RPMI7951 (cell line): ENCODE data around the gene EHD4.

DNA sequence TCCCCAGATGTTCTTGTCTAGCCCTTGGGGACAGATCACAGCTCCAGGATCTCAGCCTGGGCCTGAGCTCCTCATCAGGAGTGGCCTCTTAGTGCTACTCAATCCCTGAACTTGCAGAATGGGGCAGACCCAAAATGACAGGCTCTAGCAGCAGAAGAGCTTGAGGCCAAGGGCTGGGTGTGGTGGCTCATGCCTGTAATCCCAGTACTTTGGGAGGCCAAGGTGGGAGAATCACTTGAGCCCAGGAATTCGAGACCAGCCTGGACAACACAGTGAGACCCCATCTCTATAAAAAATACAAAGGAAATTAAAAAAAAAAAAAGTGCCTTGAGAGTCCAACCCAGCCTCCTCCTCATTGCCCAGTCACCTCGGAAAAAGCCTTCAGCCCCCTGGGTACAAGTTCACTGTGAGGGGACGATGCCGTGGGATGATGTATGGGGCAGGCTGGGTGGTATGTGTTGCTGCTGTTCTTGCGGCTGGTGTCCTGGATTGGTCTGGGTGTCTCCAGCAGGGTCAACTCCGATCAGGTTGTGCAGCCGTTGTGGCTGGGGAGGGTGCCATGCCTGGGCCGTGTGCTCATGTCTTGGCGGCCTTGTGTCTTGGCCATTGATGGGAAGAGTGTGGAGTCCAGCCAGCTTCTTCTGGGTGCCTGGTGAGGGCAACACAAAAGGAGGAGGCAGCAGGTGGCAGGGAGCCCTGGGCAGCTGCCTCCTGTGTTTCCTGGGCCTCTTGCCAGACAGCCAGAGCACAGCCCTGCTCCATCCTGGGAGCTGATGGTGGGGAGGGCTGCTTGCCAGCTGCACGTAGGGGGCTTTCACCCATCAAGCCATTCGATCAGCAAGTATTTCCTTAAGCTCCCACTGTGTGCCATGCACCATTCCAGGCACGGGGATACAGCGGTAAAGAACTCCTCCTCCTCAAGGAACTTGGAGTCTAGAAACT is 4.1 kb downstream of the CHAC1 start:
- RAMPAGE, long total RNA: no peak

DNA sequence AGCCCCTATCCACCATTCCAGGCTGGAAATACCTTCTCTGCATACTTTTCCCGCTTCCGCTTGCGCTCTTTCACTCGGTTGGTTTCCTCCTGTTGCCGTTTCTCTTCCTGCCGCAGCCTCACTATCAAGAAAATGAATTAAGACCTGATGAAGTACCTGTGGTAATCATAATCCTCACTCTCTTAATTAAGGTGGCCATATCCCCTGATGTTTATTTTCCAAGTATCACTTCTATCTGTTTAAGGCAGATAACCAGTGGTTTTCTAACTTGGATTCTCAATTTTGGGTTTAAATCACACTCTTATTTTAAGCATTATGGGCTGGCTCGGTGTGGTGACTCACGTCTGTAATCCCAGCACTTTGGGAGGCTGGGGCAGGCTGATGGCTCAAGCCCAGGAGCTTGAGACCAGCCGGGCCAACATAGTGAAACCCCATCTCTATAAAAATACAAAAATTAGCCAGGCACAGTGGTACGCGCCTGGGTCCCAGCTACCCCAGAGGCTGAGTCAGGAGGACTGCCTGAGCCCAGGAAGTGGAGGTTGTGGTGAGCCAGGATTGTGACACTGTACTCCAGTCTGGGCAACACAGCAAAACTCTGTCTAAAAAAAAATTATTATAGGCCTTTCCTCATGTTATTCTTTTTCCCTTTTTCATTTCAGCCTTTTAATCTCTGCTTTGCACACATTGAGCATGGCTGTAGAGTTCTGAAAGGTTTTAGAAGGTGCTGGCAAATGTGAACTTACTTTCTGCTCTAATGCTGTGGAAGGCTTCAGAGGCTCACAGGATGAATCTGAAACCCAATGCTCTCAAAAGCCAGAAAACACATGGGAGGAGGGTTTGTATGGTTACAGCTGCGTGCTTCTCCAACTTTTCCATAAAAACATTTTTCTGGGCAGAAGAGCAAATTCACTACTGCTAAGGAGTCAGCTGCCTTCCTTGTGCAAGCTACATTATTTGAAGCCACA is 32.3 kb downstream of the CHAC1 start:
- RAMPAGE, long total RNA: no peak

DNA sequence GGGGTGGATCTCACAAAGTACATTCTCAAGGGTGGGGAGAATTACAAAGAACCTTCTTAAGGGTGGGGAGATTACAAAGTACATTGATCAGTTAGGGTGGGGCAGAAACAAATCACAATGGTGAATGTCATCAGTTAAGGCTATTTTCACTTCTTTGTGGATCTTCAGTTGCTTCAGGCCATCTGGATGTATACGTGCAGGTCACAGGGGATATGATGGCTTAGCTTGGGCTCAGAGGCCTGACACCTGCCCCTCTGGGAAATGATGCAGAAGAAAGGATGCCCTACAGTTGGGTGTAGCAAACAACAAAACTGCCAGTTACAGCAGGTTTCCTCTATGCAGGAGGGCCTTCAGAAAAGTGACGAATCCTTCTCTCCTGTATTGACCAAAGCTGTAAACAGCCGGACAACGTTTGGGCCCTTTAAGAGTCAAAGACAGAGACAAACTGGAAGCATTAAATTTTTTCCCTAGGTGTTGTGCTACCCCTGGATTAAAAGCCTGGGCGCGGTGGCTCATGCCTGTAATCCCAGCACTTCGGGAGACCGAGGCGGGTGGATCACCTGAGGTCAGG is 49.4 kb downstream of the OIP5 start:
- RAMPAGE, long total RNA: no peak

DNA sequence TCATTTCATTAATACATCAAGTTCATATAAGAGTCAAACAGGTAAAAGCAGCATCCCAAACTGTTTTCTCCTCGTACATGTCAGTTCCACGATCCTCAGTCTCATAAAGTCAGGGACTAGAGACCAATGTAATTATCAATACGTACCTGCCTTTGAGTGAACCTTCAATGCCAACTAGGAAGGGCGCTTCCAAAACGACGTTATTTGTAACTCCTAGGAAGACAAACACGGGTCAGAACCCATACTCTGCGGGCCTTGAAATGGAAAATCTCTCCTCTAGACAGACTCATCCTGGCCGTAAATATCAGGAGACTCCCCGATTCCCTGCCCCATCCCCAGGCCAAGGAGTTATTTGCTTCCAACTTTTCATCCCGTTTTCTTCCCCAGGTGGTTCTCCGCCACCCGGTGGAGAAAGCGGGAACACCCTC is 608 bp downstream of the OIP5 start:
- RAMPAGE, long total RNA: no peak

- RAMPAGE, long total RNA: no peak
Measured at GRCh38 chr15:41396469-41397076, 5.7 kb downstream of the NDUFAF1 start.

GRCh38 chr15:41417888-41418360 is 1.0 kb downstream of the RTF1 start:
- RAMPAGE, long total RNA: no peak

GRCh38 chr15:41493946-41495290 is 744 bp downstream of the ITPKA start:
- RAMPAGE, long total RNA: no peak

GRCh38 chr15:41511166-41512437 is 2.0 kb downstream of the LTK start:
- RAMPAGE, long total RNA: no peak

- RAMPAGE, long total RNA: no peak
Measured at GRCh38 chr15:41536548-41537285, 7.3 kb downstream of the RPAP1 start.

DNA sequence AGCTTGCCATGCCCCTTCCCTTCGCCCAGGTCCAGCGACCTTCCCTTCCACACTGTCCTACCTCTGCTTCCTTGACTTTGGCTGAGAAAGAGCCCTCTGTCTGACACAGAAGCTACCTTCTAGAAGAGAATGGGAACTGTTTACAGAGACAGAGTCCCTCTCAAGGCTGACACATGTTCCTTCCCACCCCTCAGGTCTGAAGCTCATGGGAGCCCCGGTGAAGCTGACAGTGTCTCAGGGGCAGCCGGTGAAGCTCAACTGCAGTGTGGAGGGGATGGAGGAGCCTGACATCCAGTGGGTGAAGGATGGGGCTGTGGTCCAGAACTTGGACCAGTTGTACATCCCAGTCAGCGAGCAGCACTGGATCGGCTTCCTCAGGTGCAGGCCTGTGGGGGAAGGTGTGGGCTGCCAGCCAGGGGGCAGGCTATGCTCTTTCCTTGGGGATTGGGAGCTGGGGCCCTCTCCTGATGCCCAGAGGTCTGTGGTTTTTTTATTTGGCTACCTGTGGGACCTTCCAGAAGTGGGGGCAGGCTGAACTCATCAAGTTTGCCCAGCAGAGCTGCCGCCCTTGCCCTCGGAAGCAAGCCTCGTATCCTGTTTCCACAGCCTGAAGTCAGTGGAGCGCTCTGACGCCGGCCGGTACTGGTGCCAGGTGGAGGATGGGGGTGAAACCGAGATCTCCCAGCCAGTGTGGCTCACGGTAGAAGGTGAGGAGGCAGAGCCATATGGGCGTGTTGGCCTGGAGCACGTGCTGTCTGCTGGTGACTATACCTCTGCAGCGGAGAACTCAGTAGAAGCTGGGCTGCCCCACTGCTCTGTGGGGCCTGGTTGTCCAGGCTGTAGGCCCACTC is 2.1 kb downstream of the TYRO3 start:
- RAMPAGE, long total RNA: no peak

GRCh38 chr15:41727185-41727625 is 47.1 kb upstream of the MAPKBP1 start:
- RAMPAGE, long total RNA: no peak

- RAMPAGE, long total RNA: no peak
Measured at GRCh38 chr15:41831001-41831669, 3.2 kb downstream of the JMJD7 start.

- RAMPAGE, long total RNA: no peak
Measured at GRCh38 chr15:41877925-41878433, 15.9 kb downstream of the SPTBN5 start.

- RAMPAGE, long total RNA: no peak
Measured at GRCh38 chr15:41915232-41915567, 21.3 kb upstream of the SPTBN5 start.

GRCh38 chr15:41916241-41917134 is 22.6 kb upstream of the SPTBN5 start:
- RAMPAGE, long total RNA: no peak

DNA sequence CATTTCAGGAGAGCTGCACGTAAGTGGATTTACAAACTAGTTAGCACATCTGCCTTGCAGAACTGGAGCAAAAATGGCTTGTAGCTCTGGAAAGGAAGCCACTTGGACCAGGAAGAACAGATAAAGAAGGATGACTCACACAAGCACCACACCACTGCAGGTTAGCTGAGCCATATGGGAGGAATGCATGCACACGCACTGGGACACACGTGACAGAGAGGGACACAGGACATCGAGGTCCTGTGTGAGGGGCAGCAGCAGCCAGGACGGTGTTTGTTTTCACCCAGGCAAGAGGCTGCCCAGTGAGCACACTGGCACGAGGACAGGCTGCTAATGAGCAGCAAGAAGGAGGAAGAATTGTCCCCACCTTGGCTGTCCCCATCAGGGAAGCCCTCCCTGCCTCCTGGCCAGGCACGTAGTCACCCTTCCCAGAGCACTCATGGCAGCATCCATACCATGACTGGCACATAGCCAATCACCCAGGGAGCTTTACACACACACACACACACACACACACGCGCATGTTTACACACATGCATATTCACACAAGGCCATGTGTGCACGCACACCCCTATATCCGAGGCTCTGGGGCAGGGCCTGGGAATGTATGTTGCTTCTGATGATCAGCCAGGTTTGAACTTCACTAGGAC is 24.0 kb upstream of the SPTBN5 start:
- RAMPAGE, long total RNA: no peak

- RAMPAGE, long total RNA: no peak
Measured at GRCh38 chr15:41919311-41919848, 25.5 kb upstream of the SPTBN5 start.

GRCh38 chr15:41972388-41973263 is at the start of gene EHD4:
Gene EHD4, minus strand, starts transcription at chr15:41972557.
- RAMPAGE, long total RNA: no peak

- RAMPAGE, long total RNA: no peak
Measured at GRCh38 chr15:42046611-42047056, 25.8 kb upstream of the PLA2G4E start.

DNA sequence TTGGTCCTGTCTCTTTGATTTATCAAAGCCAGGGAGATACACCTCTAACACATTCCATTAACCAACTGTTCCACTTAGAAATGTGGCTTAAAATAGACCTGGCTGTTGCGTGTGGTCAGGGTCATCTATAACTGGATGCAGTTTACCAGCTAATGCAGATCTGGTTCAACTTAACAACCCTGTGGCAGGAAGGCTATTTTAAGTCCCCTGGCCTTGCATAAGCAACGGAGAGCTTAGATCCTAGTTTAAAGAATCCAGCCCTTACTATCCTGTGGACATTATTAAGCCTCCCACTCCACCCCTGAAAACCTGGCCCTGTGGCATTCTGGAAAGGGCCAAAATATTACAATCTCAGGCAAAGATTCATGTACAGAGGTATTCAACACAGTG is 28.0 kb upstream of the CAPN3 start:
- RAMPAGE, long total RNA: no peak